ENCODE measurements around the gene CMPK2.

GRCh38 chr2:3522716-3523438, 3.5 kb upstream of the ADI1 start:
- PRO-cap: no peak

- PRO-cap: no peak
Observed at GRCh38 chr2:3537169-3537622, 17.9 kb upstream of the ADI1 start.

GRCh38 chr2:3575455-3576389, 662 bp downstream of the RPS7 start:
- PRO-cap: no peak

GRCh38 chr2:3912240-3912512, 208.8 kb downstream of the DCDC2C start:
- PRO-cap: no peak

GRCh38 chr2:5520326-5521054, 171.7 kb upstream of the SOX11 start:
- PRO-cap: no peak

DNA sequence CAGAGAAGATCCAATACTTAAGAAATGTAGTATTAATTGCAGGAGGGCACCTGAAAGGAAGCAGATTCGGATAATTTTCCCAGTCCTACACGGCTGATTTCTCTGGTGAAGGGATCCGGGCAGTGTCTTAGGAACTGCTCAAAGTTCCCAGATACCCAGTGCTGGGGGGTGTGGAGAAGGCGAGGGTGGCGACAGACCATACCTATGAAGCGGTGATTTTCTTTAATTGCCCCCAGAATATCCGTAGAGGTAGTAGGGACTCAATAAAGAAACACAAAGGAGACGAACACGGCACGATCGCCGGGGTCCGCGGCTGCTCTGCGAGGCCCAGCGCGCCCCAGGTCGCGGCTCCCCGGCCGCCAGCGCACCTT, 1.4 kb upstream of the SOX11 start:
- PRO-cap: no peak

GRCh38 chr2:5694438-5694666, 2.2 kb downstream of the SOX11 start:
- PRO-cap: no peak

GRCh38 chr2:5726282-5726654, 34.1 kb downstream of the SOX11 start:
- PRO-cap: no peak

GRCh38 chr2:6186409-6187366, 494.5 kb downstream of the SOX11 start:
- PRO-cap: no peak

- PRO-cap: no peak
Observed at GRCh38 chr2:6863566-6864218, 2.0 kb downstream of the CMPK2 start.

- PRO-cap: bidirectional peak, plus-strand start at chr2:6865817, minus-strand start at chr2:6865664
Observed at GRCh38 chr2:6865082-6866164, at the start of gene CMPK2. Gene CMPK2, minus strand, starts transcription at chr2:6865907.

DNA sequence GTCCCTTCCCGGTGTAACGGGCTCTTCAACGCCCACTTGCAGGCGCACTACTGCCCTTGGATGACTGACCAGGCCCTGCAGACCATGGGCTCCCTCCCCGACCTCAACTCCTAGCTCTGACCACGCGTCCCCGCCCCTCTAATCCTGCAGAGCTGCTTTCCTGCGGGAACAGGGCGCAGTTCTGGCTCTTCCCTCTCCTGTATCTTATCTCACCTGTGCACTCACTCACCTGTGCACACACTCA, 380 bp upstream of the CMPK2 start:
- PRO-cap: no peak

DNA sequence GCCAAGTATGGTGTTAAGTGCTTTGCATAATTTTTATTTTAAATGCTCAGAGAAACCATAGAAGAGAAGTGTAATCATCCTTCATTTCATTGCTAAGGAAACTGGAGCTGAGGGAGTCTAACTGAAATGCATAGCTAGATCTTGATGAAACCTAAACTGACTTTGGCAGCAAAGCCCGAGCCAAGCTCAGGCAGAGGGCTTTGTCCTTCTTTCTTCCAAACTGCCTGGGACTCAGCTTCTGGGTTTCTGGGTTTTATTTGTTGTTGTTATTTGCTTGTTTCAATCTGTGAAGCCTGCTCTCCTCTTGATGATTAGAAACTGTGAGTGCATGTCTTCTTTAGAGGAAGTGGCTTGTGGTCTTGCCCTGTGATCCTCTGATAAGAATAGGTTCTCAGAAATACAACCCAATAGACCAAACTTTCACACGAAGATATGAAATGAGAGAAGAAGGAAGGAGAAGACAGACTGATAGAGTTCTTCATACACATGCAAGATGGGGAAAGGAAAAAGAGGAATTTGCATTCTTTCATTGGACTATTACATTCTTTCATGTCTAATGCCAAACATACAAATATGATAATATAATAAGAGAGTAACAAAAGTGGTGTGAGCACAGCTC, 7.5 kb upstream of the RNF144A start:
- PRO-cap: no peak

DNA sequence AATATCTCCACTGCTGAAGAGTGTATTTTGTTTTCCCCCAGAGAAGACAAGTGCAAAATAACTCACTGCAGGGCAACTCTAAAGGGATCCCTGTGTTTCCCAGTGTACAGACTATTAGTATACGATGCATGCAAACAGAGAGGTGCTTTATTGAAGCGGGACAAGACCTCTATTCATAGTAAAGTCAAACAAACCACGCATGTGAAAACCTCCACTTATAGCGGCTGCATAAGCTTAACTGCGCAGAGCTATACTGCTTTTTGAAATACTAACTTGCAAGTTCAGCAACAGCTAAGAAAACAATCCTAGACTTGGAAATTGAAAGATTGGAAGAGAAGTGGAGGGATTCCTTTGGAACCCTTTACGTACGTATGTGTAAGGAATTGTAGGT, 15.6 kb downstream of the RNF144A start:
- PRO-cap: no peak

- PRO-cap: no peak
Observed at GRCh38 chr2:7010310-7010749, 93.1 kb downstream of the RNF144A start.

DNA sequence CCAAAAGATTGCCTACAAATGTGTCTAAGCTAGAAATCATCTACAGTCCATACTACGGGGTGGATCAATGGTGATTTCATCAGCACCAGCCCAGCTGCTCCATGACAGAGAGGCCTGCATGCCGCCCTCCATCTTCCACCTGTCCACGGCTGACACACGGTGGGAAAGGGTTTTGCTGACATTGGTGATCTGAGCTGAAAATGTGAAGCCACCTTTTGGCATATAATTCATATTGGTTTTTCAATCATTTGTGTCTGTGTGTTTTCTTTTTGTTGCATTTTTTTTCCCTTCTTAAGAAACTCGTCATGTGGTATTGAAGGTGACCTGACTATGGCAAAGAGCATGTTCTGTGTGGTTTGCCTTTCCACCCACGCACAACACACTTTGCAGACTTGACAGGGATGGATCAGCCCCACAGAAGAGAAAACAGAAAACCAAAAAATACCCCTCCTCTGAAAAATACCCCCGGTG, 533.1 kb downstream of the RNF144A start:
- PRO-cap: no peak

DNA sequence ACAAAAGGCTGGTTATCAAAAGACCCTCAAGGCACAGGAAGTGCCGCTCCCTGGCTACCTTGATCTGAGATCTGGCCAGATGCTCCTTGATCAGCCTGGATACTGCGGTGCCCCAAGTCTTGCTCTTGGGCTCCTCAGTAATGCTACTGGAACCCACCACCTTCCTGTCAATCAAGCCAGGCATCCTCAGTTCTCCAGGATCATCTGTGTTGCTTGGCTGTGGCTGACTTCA, 703.5 kb upstream of the ID2 start:
- PRO-cap: no peak

DNA sequence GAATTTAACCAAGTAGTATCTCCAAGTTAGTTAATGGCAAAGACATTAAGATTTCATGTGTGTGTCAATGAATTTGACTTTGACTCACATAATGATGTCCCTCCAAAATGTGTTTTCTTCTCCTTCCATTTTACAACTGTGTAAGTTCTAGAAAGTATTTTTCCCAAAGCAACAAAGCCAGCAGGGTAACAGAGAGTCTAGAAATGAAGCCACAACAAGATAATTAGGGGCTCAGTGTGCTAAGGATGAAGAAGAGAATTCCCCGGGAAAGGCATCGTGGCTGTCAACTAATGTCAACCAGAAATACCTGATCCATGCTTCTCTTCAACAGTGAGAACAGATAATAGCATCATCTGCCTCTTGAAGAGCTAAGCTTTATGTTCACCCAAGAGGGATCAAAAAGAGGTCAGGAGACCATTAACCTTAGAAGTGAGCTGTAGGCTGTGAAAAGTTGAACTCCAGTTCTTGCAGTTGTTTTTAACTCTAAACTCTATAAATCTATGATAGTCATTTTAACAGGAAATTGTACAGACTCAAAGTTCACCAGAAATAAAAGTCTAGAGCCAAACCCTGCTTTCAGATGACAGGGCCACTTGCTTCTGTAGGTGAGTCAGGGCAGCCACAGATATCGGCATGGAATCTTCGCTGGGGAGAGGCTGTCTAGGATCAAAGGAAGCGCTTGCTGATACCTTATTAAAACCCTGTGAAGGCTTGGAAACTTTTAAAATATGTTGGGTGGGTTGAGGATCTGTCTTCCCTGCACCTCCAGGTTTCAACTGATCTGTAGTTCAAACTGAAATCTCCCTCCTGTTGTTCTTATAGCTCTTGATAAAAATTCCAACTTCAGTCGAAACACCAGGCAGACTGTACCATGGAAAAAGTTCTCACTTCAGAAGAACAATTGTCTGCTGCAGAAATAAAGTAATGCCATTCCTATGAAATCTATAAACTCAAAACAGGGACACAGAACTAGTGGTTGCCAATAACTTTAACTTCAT, 540.6 kb upstream of the ID2 start:
- PRO-cap: no peak

DNA sequence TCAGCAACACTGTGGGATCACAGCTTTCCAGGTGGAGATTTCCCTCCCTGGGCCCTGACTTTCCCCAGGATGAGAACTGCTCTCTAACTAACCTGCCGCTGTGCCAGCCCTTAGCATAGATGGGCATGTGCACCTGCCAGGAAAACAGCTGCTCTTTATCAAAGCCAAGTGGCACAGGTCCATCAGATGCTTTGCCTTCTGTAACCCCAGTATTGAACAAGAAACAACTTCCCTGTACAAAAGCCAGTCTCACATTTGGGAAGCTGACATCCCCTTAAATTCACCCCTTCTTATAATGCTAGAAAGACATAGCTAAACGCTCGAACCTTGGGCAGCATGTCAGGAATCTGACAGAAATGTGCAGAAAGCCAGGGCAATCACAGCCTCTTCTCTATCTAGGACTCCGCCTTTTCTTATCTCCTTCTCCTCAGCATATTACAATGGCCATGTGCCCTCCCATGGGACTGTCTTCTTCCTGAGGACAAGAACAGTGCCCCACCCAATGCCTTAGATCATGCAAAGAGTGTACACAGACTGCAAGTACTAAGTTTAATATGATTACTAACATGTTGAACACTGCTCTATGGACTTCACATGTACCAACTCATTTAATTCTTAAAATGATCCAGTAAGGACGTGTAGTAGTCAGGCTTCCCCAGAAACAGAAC, 535.3 kb upstream of the ID2 start:
- PRO-cap: no peak

DNA sequence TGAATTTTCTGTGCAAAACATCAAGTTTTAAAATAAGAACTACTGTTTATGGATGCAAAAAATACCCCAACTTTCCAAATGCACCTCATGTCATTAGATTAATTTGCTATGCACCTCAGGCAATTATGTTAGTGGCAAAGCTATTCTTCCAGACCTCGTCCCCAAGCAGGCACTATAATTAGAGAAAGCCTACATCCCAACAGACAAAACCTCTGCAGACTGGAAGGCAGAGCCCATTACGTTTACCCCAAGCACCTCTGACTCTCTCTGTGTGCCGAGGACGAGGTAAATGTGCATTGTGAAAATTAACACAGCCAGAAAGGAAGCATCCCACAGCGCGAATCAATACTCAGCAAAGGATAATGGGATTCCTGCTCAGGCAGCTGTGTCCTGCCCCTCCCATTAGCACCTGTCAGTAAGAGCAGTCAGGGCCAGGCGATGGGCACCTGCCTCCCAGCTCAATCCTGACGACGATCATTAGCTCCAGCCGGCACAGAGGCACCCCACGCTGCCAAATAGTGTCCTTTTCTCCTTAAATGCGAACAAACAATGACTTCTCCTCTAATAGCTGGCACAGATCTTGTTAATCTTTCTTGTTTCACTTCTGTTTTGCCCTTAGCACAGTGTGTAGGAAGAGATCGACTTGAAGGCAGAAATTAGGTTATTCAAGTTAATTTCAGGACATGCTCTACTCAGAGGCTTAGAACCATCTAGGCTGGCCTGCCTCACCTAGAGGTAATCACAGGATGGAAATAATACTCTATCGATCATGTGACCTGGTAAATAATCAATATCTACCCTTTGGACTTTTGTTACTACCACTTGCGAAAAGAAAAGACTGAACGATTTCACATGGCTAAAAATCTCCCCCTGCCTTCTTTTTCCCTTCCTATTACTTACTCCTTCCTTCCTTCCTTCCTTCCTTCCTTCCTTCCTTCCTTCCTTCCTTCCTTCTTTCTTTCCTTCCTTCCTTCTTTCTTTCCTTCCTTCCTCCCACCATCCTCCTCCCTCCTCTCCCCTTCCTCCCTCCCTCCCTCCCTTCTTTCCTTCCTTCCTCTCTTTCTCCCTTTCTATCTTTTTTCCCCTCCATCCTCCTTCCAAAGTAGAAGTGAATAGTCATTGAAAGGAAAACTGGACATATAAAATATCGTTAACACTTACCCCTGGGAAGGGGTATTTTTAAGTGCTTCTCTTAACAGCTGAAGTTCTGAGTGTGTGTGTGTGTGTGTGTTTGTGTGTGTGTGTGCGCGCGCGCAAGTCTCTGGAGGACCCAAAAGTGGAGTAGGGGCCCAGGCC, 487.9 kb upstream of the ID2 start:
- PRO-cap: no peak

All from aorta (tissue), 1 donor.